Retinal pigment epithelial cell (primary cell): ENCODE results near the genes UACA and THSD4.

DNA sequence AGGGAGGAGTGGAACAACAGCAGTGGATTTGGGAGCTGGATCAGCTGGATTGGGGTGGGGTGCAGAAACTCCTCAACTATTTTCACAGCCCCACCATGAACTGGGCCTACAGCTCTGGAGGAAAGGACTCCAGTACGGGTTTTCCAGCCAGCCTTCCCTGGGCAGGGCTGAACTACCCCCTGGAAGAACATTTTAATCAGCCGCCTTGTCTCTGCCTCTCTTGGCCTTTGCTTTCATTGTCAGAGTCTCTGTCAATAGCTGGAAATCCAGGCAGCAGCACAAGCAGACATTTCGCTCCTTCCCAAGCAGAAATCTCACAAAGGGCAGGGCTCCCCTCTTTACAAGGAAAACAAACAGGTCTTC is 13.6 kb upstream of the TLE3 start:
- RRBS, result no CpG with 5 or more reads among the region's 3 CpGs

GRCh38 chr15:70133278-70133673 is 35.6 kb upstream of the TLE3 start:
- RRBS, result no CpG with 5 or more reads among the region's 6 CpGs

DNA sequence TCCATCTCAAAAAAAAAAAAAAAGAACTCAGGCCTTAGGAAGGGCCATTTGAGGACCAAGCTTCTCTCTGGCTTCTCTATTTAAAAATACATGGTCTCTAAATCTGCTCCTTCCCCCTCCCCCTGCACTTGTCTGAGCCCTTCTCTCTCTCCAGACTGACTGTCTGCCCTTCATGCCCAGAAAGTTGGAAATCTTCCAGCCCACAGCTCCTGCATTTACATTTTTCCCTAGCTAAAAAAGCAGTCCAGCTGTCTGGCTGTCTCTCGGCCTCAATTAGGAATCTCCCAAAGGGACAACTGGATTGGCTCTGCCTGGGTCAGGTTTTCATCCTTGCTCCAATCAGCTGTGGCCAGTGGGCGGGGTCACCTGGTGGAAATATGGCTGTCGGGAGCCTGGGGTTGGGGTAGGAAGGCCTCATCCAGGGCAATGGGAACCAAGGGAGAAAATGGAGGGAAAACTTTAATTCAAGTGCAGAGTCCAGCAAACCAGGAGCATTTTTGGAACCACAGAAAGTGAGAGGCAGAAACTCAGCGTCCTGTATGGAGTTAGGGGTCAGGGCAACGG is 50.8 kb upstream of the TLE3 start:
- RRBS, result no CpG with 5 or more reads among the region's 5 CpGs

DNA sequence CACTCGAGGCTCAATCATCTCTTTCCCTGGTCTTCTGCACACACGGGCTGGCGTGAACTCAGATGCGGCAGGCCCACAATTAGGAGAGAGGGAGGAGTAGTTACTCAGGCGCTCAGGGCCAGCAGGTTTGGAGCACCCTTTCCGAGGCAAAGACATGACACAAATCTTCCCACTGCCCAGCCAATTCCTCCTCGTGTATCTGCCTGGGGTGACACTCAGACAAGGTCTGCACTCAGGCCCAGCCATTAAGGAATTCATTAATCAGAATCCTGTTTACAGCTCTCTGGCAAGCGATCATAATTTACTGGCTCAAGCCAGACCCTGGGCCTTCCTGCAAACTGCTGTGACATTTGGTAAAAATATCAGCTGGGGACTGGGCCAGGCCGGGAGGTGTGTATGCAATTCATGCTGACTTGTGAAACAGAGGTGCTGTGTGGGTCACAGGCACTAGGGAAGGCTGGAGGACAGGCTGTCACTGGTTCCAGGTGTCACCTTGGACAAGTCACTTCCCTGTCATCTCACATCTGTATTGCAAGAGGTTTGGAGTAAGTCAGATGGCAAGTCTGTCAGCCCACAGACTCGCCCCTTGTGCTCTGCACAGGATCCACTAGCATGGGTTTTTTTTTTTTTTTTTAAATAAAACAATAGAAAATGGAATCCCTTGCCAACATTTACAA is 68.2 kb upstream of the TLE3 start:
- RRBS, result no CpG with 5 or more reads among the region's 10 CpGs

GRCh38 chr15:70270324-70270923 is 172.7 kb upstream of the TLE3 start:
- RRBS, result no CpG with 5 or more reads among the region's 13 CpGs

- RRBS, result 83% methylated on average over 2 of the region's 12 CpGs
Measured at GRCh38 chr15:70324259-70324818, 226.6 kb upstream of the TLE3 start.

- RRBS, result no CpG with 5 or more reads among the region's 5 CpGs
Measured at GRCh38 chr15:70474328-70474649, 289.1 kb downstream of the UACA start.

DNA sequence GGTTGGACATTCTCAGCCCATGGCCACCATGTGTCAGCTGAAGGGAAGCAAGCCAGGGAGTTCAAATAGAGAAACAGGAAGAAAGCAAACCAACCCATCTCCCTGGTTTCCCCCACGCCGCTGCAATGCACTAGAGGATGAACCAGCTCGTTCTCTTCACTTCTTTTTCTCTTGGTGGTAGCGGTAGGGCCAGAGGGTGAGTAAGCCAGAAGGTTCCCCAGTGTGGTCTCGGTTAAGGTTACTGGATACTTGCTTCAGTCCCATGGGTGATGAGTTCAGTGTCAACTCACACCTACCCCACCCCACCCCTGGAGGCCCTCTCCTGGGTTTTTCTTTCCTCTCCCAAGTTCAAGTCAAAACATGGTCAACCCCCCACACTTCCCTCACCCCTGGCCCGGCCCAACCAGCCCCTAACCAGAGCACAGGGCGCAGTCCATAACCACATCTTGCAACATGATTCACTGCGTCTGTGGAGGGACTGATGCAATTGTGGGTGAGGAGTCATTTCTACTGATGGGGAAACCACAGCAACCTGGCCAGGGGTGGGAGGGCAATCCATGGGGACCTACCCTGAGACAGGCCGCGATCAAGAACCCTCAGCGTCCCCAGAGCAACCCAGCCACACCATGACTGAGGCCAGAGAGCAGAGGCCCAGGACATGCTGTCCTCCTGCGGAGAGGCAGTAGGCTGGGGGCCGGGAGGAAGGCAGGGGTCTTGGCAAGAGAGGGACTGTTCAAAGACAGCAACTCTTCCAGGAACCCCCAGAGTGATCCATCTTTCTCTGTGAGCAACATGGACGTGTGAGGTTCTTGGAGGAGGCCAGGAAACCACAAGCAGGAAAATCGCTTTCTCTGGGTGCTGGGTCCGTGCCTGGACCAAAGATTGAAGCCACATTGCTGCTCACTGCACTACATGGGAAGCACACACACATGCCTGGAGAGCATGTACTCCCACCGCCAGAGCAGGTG is 276.6 kb downstream of the UACA start:
- RRBS, result no CpG with 5 or more reads among the region's 17 CpGs

GRCh38 chr15:70763055-70763633 is at the start of gene UACA:
TSS of gene UACA (minus strand) at chr15:70763558.
- RRBS, result 1% methylated on average over 22 of the region's 61 CpGs

DNA sequence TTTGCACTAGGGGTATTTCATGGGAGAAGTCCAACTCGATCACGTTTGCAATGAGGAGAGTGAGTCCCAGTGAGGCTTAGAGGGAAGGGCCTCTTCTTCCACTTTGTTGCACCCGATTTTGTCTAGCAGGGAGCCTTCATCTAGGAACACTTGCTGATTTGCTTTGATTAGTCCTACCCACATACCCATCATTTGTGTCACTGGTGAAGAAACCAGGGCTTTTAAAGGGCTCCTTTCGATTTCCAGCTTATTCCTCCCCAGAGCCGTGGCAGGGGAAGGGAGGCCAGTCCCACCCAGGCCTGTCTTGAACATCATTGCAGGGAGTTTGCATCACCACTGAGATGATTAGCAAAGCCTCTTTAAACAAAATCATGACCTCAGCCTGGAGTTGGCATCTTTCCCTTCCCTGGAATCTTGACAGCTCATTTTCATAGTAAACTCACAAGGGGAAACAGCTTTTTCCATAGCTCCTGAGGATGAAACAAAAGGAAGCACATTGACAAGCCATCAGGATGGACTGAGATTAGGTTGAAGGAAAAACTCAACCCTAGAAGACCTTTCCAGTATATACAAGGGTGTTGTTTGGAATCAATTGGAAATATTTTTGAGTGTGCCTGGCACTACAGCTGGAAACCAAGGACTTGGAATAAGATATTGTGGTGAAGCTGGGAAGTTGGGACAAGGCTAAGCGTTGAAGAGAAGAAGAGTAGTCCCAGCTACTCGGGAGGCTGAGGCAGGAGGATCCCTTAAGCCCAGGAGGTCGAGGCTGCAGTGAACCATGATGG is 2.9 kb upstream of the LARP6 start:
- RRBS, result no CpG with 5 or more reads among the region's 8 CpGs

DNA sequence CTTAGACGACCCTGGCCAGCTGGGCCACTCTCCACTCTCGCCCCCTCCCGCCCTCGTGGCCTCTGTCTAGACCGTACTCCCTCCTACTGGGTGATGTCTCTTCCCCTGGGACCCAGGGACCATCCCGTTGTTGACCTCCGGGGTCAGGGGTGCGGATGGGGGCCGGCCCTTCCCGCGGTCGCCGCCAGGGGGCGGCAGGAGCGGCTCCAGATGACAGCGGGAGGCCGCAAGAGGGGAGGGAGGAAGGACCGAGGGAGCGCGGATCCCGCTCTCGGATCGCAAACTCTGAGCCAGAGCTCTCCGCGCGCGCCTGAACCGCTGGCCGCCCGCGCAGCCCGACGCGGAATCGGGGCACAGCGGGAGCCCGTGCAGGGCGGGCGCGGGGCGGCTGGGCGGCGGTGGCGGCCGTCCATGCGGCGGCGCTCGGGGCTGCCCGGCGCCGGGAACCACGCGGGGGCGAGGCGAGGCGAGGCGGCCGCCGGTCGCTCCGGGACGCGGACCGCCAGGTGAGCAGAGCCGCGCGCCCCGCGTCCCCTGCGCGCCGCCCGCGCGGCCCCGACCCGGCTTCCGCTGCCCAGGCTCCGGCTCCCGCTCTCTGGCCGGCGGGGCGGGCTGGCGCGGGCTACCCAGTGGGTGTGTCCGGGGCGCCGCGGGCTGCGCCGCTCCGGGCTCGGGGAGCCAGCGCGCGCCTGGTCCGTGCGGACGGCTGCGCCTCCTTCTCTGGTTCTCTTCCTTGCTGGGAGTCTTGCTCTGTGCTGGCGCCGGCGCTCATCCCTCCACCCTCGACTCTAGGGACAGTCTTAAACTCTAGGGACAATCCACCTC is at the start of gene THSD4:
THSD4 (plus strand) TSS at position 279 of the 825 bp plus-strand sequence.
- RRBS, result 1% methylated on average over 42 of the region's 105 CpGs

- RRBS, result no CpG with 5 or more reads among the region's 15 CpGs
Measured at GRCh38 chr15:71116386-71116865, 1.2 kb downstream of the THSD4 start.

GRCh38 chr15:71237585-71238062 is 122.4 kb downstream of the THSD4 start:
- RRBS, result no CpG with 5 or more reads among the region's 6 CpGs

DNA sequence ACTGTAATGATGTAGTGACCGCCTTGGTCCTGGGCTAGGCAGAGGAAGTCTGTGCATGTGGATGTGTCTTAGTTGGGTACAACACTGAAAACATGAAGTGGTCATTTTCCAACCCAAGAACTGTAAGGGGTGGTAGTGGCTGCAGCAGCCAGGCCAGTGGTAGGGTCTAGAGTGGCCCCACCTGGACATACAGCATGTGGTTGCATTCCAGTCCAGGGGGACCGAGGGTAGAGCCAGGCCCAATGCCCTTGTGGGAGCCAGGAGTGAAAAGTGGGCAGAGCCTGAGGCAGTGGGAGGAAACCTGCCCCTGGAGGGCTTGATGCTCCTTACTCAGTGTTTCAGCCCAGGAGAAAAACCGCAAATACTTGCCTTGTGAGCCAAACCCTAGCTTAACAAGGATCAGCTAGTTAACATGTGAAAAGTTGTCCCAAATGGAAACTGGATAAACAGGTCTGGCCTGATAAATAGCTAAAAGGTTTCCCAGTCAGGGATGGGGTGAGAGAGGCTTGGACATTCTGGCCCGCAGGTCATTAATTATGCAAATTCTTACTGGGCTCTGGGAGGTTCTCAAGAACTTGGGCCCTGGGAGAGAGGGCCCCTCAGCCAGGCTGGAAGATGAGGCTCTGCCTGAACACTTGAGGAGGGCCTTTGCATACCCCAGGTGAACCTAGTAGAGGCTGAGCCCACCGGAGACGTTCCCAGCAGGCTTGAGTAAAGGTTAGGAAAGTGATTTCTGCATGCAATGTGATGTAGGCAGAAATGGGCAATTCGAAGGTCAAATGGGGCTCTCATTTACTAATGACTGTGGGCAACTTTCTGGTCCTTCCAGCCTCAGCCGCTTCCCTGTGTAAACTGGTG is 222.0 kb downstream of the THSD4 start:
- RRBS, result no CpG with 5 or more reads among the region's 8 CpGs

GRCh38 chr15:71338241-71338781 is 223.0 kb downstream of the THSD4 start:
- RRBS, result no CpG with 5 or more reads among the region's 9 CpGs

GRCh38 chr15:71455055-71455527 is 339.8 kb downstream of the THSD4 start:
- RRBS, result no CpG with 5 or more reads among the region's 4 CpGs

DNA sequence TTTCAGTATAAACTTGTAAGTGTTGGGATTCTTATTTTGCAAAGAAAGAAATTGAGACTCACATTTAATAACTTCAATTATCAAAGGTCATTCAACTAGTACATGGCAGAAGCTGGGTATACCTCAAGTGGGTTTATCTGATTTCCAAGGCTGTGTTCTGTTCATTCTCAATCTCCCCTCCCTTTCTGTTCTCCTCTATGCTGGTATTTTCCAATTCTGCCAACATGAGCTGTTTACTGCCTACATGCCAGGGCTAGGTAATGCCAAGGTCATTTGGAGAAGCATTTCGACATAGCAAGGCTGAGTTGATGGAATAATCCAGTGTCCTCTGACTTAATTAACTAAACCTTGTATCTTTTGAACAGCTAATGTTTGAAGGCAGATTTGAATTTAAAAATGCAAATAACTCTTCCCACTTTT is 309.1 kb upstream of the NR2E3 start:
- RRBS, result no CpG with 5 or more reads among the region's 1 CpG

- RRBS, result no CpG with 5 or more reads among the region's 6 CpGs
Measured at GRCh38 chr15:71975496-71976202, 142.3 kb downstream of the MYO9A start.

DNA sequence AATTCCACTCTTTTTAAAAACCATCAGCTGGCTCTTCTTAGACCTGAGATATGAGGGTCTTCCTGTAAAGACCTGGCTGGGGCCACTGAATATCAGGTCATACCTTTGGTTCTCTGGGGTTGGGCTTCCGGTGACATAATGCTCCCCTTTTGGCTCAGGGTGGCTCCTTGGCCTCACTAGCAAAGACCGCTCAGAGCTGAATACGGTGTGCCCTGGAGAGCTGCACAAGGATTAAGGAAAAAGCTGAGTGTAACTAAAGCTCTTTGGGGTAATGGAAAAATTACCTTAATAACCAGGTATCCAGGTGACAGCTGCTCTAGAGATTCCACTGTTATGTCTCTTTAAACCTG is 9.9 kb downstream of the PKM start:
- RRBS, result no CpG with 5 or more reads among the region's 3 CpGs